Measurements from ENCODE around the genes LRPAP1 and WFS1.

- PRO-cap, 3 experiments: no peak in any of the 3 experiments
- RAMPAGE, long total RNA: no peak
Observed at GRCh38 chr4:3251040-3251579, 2.2 kb downstream of the MSANTD1 start.

GRCh38 chr4:3291956-3292940 lies 573 bp upstream of the RGS12 start:
- PRO-cap, 3 experiments: peak in 3 of 3 experiments; most common plus-strand start chr4:3292073 (in 1); most common minus-strand start chr4:3292837 (in 2)
- RAMPAGE, long total RNA: no peak

DNA sequence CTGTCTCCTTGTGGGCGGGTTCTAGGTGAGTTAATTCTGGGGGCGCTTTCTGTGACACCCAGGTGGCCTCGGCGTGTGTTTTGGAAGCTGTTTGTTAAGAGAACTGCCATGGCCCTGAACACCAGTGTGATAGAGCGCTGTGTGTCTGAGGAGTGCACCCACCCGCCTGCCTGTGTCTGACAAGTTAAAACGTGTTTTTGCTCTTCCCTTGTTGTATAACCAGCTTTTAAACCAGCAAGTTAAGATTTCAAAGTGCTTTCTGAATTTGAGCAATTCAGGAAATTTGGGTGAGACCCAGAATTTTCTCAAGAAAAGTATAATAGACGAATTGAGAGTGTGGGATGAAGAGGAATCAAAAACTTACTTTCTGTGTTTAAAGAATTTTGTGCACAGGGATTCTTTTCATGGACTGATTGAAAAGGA lies 55.2 kb upstream of the HGFAC start:
- PRO-cap, 3 experiments: no peak in any of the 3 experiments
- RAMPAGE, long total RNA: no peak

DNA sequence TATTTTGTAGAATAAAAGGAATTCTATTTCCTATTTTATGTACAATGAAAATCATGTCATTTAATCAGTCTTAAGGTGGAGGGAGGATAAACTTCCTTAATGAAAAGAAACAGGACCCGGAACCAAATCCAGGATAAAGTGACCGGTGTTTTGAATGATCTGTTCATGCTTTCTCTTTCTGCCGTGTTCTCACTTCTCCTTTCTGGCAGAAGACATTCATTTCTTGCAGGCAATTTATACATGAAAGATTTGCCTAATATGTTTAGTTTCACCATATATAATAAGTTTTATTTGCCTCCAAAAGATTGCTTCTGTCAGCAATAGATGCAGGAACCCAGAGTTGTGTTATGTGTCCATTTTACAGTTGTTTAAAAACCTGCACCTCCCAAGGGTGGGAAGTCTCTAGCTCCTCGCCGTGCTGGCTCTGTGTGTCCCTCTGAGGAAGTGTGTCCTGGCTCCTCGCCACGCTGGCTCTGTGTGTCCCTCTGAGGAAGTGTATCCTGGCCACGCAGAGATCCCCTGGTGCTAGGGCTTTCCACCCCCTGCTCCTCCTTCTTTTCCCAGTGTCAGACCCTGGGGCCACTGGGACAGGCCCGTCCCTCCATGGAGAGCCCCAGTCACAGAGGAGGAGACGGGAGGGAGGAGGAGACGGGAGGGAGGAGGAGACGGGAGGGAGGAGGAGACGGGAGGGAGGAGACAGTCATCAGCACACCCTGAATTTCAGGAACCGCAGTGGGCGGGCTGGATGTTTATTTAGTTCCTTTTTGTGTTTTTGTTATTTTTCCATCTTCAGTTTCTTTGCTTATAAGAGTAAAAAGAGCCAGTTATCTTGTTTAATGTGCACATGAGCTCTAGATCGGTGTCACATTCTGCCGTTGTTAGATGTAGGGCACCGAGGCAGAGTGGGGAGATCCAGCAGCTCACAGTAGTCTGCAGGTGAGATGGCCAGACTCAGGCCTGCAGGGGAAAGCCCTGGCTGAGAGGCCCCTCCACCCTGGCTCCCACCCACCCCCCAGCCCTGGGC lies 53.9 kb upstream of the HGFAC start:
- PRO-cap, 3 experiments: no peak in any of the 3 experiments
- RAMPAGE, long total RNA: no peak

- PRO-cap, 3 experiments: no peak in any of the 3 experiments
- RAMPAGE, long total RNA: no peak
Observed at GRCh38 chr4:3464698-3465454, 1.8 kb downstream of the DOK7 start.

GRCh38 chr4:3531869-3532850 lies at the start of gene LRPAP1:
LRPAP1 (minus strand) TSS chr4:3532422.
- PRO-cap, 3 experiments: peak in 3 of 3 experiments; most common plus-strand start chr4:3532642 (in 2); most common minus-strand start chr4:3532420 (in 3)
- RAMPAGE, long total RNA: no peak

DNA sequence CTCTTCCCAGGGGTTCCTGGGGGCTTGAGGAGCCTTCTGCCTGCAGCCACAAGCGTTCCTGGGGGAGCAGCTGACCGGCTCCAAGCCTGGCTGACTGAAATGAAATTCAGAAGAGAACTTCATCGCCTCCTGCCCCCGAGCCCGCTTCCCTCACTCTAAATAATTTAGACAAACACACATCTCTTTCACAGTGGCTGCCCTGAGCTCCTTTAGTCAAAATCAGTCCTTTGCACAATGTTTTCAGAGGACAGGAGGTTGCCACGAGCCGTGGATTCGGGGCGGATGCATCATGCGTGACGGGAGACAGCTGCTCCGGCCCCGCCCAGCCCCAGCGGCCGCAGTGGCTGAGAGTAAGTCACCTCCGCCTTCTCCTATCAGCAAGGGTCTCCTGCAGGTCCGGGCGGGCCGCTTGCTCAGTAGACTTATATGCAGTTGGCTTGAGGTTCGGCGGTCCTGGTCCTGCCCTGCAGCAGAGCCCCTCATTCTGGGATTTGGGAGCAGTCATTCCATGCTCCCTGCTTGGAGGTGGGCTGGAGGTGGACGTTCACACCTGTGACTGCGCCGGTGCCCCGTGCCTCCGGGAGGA lies 86.5 kb upstream of the ADRA2C start:
- PRO-cap, 3 experiments: no peak in any of the 3 experiments
- RAMPAGE, long total RNA: no peak

GRCh38 chr4:4073481-4074006 lies 153.2 kb downstream of the OTOP1 start:
- PRO-cap, 3 experiments: no peak in any of the 3 experiments
- RAMPAGE, long total RNA: no peak

- PRO-cap, 3 experiments: no peak in any of the 3 experiments
- RAMPAGE, long total RNA: no peak
Observed at GRCh38 chr4:4339249-4339995, 47.5 kb upstream of the NSG1 start.

DNA sequence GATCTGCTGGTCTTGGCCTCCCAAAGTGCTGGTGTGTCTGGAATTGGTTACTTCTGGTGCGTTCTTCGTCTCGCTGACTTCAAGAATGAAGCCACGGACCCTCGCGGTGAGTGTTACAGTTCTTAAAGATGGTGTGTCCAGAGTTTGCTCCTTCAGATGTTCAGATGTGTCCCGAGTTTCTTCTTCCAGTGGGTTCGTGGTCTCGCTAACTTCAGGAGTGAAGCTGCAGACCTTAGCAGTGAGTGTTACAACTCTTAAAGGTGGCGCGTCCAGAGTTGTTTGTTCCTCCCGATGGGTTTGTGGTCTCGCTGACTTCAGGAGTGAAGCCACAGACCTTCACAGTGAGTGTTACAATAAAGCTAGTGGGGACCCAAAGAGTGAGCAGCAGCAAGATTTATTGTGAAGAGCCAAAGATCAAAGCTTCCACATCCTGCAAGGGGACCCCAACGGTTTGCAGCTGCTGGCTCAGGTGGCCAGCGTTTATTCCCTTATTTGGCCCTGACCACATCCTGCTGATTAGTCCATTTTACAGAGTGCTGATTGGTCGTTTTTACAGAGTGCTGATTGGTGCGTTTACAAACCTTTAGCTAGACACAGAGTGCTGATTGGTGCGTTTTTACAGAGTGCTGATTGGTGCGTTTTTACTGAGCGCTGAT lies 38.4 kb upstream of the NSG1 start:
- PRO-cap, 3 experiments: no peak in any of the 3 experiments
- RAMPAGE, long total RNA: no peak

GRCh38 chr4:4959620-4960130 lies 59.6 kb downstream of the CYTL1 start:
- PRO-cap, 3 experiments: no peak in any of the 3 experiments
- RAMPAGE, long total RNA: no peak

DNA sequence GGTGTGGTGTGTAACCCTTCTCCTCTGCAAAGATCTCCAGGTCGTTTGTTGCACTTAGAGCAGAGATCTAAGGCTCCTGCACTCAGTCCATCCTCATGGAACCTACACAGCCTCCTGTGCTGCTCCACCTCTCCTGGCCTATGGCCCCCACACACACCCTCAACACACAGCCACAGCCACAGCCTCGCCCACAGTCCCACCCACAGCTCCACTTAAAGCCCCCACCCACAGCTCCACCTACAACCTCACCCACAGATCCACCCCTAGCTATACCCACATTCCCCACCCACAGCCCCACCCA lies 322.8 kb downstream of the EVC2 start:
- PRO-cap, 3 experiments: no peak in any of the 3 experiments
- RAMPAGE, long total RNA: no peak

DNA sequence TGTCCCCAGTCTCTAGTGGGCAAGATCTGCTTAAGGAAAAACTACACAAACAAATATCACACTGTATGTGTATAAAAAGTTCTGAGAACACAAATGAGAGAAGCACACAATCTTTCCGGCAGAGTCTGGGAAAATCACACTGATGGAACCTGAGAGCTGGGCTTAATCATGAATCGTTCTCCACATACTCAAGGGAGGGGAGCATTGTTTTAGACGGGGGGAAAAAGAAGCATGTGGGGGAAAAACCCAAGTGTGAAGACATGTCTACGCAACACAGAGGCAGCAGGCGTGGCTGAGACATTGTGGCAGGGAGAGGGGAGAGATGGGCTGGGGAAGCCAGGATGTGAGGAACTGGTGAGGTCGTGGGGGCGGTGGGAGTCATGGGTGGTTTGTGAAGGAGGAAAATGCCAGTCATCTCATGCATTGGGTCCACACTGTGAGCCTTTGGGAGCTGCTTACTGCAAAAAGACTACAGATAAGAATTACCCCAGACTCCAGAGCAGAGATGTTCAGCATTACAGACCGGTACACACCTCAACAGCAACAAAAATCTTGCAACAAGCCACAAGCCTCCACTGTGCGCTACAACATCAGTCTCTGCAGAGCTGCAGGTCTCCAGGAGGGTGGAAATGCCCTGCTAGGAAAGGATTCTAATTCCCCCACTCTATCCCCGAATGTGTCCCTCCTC lies 2.1 kb downstream of the JAKMIP1 start:
- PRO-cap, 3 experiments: no peak in any of the 3 experiments
- RAMPAGE, long total RNA: no peak

DNA sequence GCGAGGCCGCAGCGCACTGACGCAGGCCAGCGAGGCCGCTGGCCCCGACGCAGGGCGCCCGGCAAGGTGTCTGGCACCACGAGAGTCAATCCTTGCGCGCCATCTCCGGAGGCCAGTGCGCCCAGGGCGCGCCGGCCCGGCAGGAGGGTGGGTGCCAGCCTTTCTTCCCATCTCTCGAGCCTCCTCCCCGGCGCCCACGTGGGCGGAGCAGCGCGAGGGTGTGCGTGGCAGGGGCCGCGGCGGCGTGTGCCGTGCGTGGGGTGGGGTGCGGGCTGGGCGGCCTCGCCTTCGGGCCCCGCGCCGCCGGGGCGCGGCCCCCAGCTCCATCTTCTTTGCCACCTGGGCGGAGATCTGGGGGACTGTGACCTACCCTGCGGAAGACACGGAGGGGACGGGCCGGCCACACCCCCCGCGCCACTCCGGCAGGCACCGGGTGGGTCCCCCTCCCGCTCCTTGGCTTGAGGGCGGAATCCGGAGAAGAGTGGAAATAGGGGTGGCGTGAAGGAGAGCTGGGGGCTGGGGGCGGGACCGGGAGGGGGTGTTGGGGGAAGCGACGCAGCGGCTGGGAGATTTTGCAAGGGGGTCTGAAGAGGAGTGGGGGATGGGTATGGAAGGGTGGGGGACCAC lies 801 bp downstream of the JAKMIP1 start:
- PRO-cap, 3 experiments: peak in 3 of 3 experiments; most common plus-strand start position 249 of the sequence (in 1); most common minus-strand start position 186 of the sequence (in 3)
- RAMPAGE, long total RNA: no peak

GRCh38 chr4:6269370-6270168 lies at the start of gene WFS1:
WFS1 (plus strand) TSS chr4:6269850.
- PRO-cap, 3 experiments: peak in 1 of 3 experiments; most common plus-strand start chr4:6269882 (in 1); most common minus-strand start chr4:6269661 (in 1)
- RAMPAGE, long total RNA: no peak

- PRO-cap, 3 experiments: no peak in any of the 3 experiments
- RAMPAGE, long total RNA: no peak
Observed at GRCh38 chr4:6563446-6564289, 11.3 kb upstream of the MAN2B2 start.

GRCh38 chr4:6643132-6644228 lies 3.0 kb downstream of the MRFAP1 start:
- PRO-cap, 3 experiments: no peak in any of the 3 experiments
- RAMPAGE, long total RNA: no peak

GRCh38 chr4:6676687-6677692 lies 3.1 kb downstream of the ENSG00000170846 start:
- PRO-cap, 3 experiments: no peak in any of the 3 experiments
- RAMPAGE, long total RNA: no peak

- PRO-cap, 3 experiments: no peak in any of the 3 experiments
- RAMPAGE, long total RNA: no peak
Observed at GRCh38 chr4:6687802-6688633, 5.7 kb upstream of the S100P start.

DNA sequence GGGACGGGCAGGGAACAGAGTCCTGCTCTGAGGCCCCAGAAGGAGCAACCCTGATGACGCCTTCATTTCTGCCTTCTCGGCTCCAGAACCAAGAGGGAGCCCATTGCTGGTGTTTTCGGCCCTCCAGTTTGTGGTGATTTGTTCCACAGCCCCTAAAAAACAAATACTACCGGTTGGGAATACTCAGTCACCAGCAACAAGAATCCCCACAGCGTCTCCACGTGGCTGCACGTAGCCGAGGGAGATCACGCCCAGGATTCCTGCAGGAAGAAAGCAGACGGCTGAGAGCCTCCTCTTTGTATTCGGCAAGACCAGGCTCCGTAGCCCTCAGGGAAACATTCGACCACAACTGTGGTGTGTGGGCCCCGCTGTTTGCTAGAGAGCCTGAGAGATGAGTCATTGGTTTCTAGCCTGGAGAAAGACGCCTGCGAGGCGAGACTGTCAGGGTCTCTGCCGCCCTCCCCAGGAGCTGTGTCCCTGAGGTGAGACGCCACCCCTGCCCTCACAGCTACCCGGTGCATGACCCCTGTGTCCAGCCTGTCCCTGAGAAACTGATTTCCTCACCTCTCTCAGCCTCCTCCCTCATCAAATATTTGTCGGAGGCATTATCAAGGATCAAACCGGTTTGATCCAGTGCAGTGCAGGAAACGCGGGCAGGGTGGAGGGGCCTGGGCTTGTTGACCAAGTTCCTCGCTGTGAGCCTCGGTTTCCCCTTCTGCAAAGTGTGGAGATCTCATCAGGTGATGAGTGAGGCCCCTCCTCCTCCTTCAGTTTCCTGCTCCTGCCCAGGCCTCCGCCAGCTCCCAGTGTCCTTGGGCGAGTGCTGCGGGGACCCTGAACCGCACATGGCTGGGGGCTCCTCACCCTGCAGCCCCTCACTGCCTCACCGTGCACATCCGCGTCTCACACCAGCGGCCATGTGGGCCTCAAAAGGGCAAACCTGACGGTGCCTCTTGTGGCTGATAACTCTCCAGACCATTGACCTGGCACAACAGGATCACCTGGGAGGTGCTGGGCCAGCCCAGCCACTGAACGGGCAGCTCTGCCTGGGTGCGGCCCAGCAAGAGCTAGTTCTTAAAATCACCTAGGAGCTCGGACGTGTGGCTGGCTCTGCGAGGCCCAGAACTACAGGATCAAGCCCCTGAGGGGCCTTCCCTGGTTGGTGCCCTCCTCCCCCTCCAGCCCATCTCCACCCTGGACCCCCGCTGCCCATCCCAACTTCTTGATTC lies 4.5 kb upstream of the S100P start:
- PRO-cap, 3 experiments: no peak in any of the 3 experiments
- RAMPAGE, long total RNA: no peak